SK-N-MC (cell line): ENCODE measurements around a stretch of chr4.

DNA sequence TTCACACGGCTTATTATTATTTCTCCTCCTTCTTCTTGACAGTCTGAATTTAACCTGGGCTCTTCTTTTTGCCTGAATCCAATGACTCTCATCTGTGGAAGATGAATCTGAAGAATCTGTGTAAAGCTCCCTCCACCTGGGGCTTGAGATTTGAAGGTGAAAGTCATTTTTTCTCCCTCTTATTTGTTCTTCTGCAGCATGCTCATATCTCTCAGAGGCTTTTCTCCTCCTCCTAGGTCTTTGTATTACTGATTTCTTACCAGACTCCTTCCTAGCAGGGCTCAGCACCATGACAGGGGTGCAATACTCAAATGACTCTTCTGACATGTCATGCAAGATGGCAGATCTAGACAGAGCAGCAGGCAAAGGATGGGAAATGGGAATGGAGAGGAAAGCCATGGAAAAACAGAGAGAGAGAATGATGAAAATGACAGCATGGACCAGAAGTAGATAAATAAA, 118.2 kb downstream of the TMA16 start:
- RRBS: no CpG with 5 or more reads among the region's 1 CpG

DNA sequence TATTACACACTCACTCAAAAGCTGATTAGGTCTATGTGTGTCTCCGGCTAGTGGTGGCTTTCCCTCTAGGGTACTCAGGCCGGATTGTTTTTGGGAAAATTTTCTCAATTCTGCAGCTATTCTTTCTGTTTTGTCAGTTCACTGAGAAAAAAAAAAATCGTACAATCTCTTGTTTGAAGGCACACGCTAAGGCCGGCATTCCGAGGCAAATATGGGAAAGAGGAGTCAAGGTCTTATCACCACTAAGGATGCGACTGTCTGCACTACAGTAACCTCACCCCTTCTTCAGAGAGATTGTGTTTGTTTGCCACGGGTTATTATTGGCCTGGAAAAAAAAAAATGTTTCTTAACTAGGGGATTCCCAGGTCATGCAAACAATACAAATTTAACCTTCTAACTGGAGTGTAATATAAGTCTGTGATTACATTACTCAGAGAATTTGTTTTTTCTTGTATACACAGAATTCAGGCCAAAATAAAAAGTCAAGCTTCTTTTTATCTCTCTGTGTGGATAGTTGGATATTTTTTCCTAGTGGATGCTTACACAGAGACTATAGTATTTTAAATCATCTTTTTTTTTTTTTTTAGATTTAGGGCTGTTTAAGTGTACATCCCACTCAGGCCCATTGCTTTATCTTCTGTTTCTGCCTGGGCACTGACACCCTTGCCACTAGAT, 168.3 kb downstream of the TMA16 start:
- RRBS: 100% methylated on average over 2 of the region's 8 CpGs

DNA sequence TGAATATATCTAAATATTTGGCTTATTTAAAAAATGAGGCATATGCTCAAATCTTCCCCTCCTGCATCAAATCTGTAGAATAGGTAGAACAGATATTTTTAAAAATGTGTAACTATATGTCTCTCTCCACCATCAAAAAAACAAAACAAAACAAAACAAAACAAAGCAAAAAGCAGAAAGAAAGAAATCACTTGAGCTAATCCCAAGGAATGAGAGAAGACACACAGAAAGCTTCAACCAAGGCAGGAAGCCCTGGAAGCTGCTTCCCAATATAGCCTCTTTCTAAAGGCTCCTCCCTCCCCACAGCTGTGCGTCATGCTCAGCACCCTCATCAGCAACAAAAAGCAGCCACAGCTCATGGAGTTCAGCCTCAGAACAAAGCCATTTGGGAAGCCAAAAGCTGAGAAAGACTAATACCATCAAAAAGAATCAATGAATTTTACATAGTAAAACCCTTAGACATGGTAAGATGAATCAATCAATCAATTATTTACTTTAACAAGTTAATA, 131.6 kb downstream of the MARCHF1 start:
- RRBS: no CpG with 5 or more reads among the region's 1 CpG

DNA sequence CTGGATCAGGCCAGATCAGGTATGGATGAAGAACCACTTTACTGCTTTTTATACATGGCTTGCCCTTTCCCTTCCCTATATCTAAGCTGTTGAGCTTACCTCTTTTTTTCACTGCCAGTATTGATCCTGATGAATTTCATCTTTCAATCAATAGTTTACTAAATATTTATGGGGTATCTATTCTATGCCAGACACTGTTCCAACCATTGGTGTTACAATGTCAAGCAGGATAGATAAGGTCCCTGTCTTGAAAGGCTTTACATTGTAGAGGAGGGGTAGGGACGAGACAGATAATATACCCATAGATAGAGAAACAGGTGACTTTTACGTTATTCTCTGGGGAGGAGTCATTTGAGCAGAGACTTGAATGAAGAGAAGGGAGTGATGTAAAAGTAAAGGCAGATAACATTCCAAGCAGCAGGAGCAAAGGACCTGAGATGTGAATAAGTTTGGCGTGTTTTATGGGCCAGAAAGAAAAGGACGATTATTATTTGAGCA, 33.7 kb downstream of the GK3 start:
- RRBS: no CpG with 5 or more reads among the region's 4 CpGs

GRCh38 chr4:165328841-165329660, 1.6 kb downstream of the MSMO1 start:
- RRBS: no CpG with 5 or more reads among the region's 6 CpGs

- RRBS: no CpG with 5 or more reads among the region's 6 CpGs
These were observed 3.8 kb downstream of the MSMO1 start for GRCh38 chr4:165330974-165331879.

- RRBS: no CpG with 5 or more reads among the region's 7 CpGs
These were observed 15.8 kb downstream of the MSMO1 start for GRCh38 chr4:165343139-165343800.

DNA sequence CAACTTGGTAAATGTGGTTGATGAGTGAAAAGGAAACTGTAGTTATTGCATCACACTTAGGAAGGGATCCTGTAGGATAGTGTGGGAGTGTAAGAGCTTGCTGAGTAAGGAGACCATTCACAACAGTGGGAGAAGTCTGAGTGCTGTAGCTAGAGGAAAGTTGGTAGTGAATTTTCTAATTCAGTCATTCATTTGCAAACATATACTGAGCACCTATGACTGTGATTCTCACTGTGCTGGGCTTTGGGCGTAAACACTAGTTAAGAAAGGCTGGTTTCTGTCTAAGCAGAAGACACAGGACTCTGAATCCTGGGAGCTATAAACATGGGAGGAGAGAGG, 14.3 kb upstream of the CPE start:
- RRBS: no CpG with 5 or more reads among the region's 1 CpG

- RRBS: no CpG with 5 or more reads among the region's 5 CpGs
These were observed 172.6 kb downstream of the TLL1 start for GRCh38 chr4:166045661-166045930.

GRCh38 chr4:166501879-166502315, 628.9 kb downstream of the TLL1 start:
- RRBS: no CpG with 5 or more reads among the region's 14 CpGs

DNA sequence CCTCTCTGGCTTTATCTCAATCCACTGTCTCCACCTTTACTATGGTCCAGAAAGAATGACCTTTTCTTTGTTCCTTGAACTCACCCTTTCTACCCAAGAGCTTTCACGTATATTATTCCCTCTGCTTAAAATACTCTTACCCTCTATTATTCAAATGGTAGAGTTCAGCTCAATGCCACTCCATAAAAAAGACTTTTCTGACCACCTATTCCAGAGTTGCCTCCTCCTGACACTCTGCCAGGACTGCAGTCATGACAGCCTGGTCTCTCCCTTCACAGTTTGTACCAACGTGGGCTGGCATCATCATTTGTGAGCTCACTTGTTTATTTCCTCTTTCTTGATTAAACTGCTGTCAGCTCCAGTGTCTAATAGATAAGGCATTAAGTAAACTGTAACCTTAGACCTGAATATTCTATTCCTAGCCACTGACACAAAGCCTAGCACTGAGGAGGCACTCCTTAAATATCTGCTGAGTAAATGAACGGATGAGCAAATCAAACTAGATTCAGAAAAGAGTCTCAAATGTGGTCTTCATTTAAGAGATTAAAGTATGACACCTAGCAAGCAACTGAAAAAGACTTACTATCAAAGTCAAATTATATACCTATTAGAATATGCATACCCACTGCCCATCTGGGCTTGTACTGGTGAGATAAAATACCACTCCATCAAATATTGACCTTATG, 48.7 kb downstream of the DDX60 start:
- RRBS: no CpG with 5 or more reads among the region's 3 CpGs

GRCh38 chr4:168421684-168422196, 58.6 kb downstream of the DDX60L start:
- RRBS: no CpG with 5 or more reads among the region's 7 CpGs

GRCh38 chr4:168633457-168633959, 136.7 kb downstream of the PALLD start:
- RRBS: no CpG with 5 or more reads among the region's 1 CpG

DNA sequence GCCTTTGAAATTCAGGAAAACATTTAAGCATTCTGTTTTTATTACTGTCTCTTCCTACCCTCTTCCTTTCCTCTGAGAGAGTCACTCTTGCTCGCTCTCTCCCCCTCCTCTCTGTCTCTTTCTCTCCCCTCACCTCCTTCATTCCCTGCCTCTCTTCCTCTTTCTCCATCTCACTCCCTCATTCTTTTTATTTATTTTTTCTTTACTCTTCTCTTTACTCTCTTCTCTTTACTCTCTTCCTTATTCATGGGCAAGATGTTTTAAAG, 197.4 kb downstream of the PALLD start:
- RRBS: no CpG with 5 or more reads among the region's 1 CpG

DNA sequence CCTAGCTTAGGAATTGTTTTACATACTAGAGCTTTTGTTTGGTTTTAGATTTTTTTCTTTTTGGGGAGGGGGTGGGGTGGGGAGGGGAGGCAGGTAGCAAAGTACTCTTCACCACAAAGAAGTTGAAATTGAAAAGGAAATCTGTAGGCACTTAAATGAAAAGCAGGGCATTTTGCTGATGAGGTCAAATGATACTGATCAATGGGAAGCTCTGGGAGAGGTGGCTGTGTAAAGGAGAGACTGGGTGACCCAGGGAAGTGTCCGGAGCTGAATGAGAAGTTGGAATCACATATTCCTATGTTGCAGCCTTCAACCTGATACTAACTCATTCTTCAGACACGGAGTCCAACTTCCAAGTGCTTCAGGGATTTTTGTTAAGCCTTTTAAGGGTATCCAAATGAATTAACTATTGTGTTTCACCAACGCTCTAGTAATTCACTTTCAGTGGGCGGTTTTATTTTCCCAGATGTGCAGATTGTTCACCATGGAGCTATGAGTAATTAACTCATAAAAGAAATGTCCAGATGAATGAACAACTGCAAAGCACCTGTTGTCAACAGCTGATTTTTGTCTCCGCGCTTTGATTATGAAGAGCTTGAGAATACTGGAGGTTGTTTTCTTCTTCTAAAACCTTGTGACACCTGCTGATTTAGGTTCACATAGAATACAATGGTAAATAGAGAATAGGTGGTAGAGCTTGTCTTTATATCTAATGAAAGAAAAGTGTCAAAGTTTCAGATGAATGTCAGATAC, 187.7 kb downstream of the CBR4 start:
- RRBS: no CpG with 5 or more reads among the region's 6 CpGs

DNA sequence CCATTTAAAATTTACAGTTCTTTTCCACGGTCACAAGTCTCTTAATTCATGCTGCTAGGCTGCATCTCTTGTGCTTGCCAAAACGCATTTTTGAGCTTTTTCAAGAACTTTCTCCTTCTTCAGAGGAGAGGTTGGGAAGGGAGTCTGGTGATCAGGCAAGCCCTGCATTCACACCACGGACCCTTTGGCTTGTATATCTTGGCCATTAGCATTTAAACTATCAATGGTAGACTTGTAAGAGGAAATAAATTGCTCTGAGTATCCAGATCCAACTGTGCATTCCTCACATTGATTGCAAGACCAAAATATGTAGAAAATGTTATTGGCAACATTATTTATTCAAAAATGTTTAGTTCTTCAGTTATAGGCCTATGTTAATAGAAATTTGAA, 144.8 kb downstream of the CBR4 start:
- RRBS: no CpG with 5 or more reads among the region's 3 CpGs

- RRBS: no CpG with 5 or more reads among the region's 6 CpGs
These were observed 110.2 kb downstream of the CBR4 start for GRCh38 chr4:168899912-168900251.

- RRBS: no CpG with 5 or more reads among the region's 8 CpGs
These were observed 88.6 kb downstream of the CBR4 start for GRCh38 chr4:168921398-168921816.

DNA sequence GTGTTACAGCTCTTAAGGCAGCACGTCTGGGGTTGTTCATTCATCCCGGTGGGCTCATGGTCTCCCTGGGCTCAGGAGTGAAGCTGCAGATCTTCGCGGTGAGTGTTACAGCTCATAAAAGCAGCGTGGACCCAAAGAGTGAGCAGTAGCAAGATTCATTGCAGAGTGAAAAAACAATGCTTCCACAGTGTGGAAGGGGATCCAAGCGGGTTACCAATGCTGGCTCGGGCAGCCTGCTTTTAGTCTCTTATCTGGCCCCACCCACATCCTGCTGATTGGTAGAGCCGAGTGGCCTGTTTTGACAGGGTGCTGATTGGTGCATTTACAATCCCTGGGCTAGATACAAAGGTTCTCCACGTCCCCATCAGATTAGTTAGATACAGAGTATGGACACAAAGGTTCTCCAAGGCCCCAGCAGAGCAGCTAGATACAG, 24.9 kb upstream of the CBR4 start:
- RRBS: no CpG with 5 or more reads among the region's 9 CpGs

- RRBS: no CpG with 5 or more reads among the region's 10 CpGs
These were observed 58.2 kb upstream of the CBR4 start for GRCh38 chr4:169068229-169068781.